ENCODE measurements around the genes FBXO15 and CNDP1.

DNA sequence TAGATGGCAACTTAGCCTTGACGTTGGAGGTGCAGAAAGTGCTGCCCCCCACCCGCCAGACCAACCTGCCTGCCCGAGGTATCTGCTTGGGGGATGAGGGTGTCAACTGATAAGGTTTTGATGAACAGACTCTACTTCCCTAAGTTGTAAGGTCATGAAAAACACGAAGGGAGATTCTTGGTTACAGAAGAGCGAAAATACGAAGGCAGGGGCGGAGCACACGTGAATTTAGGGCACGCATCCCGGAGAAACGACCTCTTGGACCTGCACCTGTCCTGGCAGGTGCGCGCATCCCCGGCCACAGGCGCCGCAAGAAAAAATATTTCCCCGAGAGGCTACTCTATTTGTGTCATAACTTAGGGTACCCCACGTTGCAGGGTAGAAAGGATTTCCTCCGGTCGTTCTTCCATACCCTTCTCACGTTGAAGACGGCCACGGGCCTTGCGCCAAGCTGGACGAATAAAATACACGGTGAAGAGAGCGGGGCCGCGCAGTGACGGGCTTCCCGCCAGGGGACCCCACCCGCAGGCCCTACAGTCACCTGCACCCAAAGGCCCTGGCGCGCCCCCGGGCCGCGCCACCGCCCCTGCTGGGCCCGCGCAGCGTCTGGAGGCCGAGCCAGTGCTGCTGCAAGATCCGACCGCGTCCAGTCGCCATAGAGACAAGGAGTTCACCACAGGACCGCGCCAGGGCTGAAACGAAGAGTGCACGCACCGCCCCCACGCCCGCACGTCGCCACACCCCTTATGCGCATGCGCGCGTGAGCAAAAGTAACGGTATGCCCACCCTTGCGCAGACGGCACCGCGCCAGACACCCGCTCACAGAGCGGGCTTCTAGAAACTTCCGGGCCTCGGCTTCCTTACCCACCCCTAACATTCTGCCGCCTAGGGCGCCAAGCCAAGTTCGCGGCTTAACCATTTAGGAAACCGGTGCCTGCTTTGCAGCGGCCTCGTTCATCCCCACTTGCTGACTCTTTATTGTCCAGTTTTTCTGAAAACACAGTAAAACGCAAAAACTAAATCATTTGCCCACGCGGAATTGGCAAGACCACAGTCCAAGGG is at the start of gene FBXO15:
TSS of gene FBXO15 (minus strand) at position 706 of the 1,062 bp plus-strand sequence.
- PRO-cap, 10 experiments: peak in 9 of 10 experiments; most common plus-strand start position 810 of the sequence (in 5); most common minus-strand start position 608 of the sequence (in 6)

GRCh38 chr18:74197556-74198569 is 49.5 kb downstream of the TIMM21 start:
- PRO-cap, 10 experiments: peak in 2 of 10 experiments; most common plus-strand start chr18:74197859 (in 1)

- PRO-cap, 10 experiments: peak in 1 of 10 experiments; most common plus-strand start chr18:74234695 (in 1)
Measured at GRCh38 chr18:74234548-74235162, 57.1 kb downstream of the CYB5A start.

- PRO-cap, 10 experiments: no peak in any of the 10 experiments
Measured at GRCh38 chr18:74266096-74266676, 25.6 kb downstream of the CYB5A start.

DNA sequence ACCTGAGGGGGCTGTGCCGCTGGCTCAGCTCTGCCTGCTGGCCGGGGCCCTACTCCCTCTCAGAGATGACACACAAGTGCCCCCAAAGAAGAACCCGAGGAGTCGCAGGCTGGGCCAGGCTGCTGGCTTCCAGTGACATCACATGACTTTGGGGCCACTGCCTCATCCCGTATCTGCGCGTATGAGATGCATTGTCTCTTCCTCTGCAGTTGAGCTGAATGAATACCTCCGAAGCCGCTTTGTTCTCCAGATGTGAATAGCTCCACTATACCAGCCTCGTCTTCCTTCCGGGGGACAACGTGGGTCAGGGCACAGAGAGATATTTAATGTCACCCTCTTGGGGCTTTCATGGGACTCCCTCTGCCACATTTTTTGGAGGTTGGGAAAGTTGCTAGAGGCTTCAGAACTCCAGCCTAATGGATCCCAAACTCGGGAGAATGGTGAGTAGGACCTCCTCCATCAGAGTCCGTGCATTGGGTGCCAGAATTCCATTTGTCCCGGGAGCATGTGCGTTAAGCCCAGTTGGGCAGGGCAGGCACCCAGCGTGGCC is at the start of gene CNDP1:
TSS of gene CNDP1 (plus strand) at position 249 of the 550 bp plus-strand sequence.
- PRO-cap, 10 experiments: peak in 1 of 10 experiments; most common plus-strand start position 282 of the sequence (in 1); most common minus-strand start position 61 of the sequence (in 1)

DNA sequence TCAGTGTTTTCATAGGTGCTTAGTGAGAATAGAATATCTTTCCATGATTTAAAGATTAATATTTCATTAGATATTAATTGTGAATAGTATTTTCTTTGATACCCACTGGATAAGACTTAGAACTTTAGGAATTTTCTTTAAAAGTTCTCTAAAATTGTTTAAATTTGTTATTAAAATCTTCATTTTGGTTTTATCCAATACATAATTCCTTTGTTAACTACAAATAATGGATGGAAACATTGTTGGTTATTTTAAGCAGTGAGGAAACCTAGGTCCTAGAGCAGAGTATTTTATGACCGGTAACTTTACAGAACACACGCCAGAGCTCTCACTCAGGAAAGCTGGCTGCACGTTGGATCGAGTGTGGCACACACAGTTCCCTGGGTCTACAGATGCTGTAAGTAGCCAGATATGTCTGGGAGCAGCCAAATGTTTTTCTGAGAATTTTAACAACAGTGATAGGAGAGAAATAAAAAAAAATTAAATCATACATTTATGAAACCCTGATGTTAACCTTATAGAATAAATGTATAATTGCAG is 264.4 kb downstream of the ZNF407 start:
- PRO-cap, 10 experiments: no peak in any of the 10 experiments

DNA sequence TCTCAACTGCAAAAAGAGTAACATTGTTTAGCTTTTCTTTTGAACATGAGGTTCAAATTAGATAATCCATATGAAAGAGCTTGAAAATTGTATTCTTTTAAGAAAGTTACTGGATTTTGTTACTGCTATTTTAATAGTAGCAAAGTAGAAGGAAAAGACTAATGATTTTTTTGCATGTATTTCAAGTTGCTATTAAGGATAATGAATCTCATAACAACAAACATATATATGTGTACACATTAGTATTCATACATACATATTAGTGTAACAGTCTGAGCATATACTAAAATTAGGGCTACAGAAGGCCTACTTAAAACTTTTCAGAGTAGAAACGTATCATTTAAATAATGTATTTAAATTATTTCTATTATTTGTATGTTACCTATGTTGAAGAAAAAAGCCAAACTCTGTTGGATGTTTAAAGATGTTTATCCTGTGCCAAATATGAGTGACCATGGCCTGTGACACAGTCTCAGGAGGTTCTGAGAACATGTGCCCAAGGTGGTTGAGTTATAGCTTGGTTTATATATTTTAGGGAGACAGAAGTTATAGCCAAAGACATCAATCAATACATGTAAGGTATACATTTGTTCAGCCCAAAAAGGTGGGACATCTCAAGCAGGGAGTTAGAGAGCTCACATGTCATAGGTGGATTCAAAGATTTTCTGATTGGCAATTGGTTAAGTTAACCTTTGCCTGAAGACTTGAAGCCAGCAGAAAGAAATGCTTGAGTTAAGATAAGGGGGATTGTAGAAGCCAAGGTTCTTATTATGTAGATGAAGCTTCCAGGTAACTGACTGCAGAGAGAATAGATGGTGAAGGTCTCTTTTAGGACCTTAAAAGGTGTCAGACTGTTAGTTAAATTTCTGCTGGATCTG is 281.1 kb downstream of the PTGR3 start:
- PRO-cap, 10 experiments: no peak in any of the 10 experiments

DNA sequence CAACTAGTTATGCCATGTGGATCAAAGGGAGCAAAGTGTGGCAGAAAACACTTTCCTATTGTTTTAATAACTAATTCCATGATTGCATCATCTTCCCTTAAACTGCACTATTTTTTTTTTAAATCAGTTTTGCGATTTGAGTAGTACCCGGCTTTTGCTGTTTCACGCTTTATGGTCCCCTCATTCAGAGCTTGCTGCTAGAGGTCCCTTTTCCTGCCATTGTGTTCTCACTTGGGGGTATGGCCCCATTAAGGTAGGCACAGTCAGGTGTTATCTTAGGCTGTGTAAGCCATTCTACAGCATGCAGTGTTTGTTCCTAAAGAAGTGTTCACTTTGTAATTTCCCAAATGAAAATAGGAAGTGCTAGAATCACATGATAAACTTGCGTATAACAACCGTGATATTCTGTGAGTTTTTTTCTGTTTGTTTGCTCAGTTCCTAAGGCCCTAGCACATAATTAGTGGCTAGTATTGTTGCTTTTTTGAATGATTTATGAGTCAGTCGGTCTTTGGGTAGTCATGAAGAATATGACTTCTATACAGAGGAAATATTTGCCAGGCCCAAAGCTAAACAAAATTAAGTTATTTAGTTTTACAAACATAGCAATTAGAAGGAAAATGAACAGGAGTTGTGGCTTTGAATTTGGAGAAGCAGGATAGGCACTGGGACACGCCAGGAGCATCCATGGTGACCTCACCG is 225.7 kb downstream of the PTGR3 start:
- PRO-cap, 10 experiments: peak in 4 of 10 experiments; most common plus-strand start position 497 of the sequence (in 3); most common minus-strand start position 223 of the sequence (in 1)

DNA sequence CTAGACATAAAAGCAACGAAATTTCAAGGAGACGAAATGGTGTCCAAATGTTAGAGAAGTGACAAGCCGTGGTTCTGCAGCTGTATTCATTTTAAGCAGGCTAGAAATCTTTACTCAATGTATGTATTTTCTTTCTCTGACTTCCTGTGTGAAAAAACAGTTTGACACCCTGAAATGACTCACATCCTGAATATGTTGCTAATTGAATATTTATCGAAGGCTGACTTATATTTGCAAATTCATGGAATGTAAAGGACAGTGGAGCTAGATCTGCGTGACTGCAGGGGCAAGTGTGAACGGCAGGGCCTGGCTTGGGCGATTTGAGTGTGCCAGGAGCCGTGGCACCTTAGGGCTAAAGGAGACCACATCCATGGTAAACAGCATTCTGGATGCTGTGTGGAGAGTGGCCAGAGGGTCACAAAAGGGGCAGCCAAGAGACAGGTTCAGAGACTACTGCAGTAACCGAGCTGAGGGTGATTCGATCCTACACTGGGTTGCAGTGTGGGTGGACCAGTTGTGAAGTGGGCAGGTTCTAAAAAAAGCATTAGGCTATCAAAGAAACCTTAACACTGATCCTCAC is 213.9 kb downstream of the PTGR3 start:
- PRO-cap, 10 experiments: peak in 4 of 10 experiments; most common plus-strand start position 255 of the sequence (in 3); most common minus-strand start position 93 of the sequence (in 4)

DNA sequence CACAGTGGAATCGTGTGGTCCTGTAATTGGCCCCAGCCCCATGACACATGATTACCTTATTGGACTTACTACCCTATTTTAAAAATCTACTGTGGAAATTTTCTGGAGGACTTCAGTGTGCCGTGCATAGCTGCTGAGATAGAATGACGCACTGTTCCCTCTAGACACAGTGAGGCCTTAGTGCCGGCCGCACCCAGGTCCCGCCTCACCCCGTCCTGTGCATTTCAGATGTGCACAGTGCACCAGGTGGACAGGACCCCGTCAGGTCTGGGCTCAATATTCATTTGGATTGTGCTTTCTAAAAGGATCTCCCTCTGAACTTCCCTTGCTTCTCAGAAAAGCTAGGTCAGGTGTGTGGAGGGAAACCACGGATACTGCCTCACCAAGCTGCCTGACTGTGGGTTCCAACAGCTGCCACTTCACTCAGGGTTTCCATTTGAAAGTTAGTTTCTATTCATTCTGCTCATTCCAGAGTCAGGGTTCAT is 155.9 kb downstream of the PTGR3 start:
- PRO-cap, 10 experiments: no peak in any of the 10 experiments

GRCh38 chr18:76467168-76468582 is 27.4 kb downstream of the ZNF516 start:
- PRO-cap, 10 experiments: no peak in any of the 10 experiments

- PRO-cap, 10 experiments: no peak in any of the 10 experiments
Measured at GRCh38 chr18:76482159-76482888, 12.7 kb downstream of the ZNF516 start.

GRCh38 chr18:76491270-76492259 is 3.5 kb downstream of the ZNF516 start:
- PRO-cap, 10 experiments: peak in 10 of 10 experiments; most common plus-strand start chr18:76491983 (in 9); most common minus-strand start chr18:76491508 (in 5)

DNA sequence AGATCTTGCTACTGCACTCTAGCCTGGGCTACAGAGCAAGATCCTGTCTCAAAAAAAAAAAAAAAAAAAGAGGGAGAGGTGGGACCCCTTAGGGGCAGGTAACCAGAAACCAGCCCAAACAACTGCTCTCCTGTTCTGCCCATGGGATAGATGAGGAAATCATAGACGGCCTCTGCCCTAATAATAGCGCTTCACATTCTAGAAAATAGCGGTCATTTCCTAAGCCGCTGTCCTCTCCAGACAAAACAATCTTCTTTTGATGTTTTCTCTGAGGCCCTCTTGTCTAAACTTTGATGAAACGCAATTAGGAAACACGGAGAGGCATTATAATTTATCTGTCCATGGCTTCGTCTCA is 151.8 kb upstream of the ZNF236 start:
- PRO-cap, 10 experiments: no peak in any of the 10 experiments

GRCh38 chr18:76955404-76956385 is 133.3 kb downstream of the ZNF236 start:
- PRO-cap, 10 experiments: peak in 1 of 10 experiments; most common plus-strand start chr18:76956102 (in 1)

DNA sequence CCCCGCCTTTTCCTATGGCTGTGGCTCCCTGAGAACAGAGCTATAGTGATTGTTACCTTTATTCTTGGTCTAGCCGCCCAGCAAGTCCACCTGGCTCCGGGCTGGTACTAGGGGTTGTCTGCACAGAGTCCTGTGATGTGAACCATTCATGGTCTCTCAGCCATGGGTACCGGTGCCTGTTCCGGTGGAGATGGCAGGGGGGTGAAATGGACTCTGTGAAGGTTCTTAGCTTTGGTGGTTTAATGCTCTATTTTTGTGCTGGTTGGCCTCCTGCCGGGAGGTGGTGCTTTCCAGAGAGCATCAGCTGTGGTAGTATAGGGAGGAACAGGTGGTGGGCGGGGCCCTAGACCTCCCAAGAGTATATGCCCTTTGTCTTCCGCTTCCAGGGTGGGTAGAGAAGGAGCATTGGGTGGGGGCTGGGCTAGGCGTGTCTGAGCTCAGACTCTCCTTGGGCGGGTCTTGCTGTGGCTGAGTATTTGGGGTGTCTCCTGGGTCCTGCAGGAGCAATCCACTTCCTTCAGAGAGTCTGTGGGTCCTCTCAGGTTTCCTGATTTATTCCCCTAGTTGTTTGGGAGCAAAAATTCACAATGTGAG is 143.3 kb downstream of the ZNF236 start:
- PRO-cap, 10 experiments: no peak in any of the 10 experiments

GRCh38 chr18:77006407-77007157 is 126.0 kb downstream of the MBP start:
- PRO-cap, 10 experiments: peak in 3 of 10 experiments; most common plus-strand start chr18:77006931 (in 3); most common minus-strand start chr18:77006842 (in 1)

DNA sequence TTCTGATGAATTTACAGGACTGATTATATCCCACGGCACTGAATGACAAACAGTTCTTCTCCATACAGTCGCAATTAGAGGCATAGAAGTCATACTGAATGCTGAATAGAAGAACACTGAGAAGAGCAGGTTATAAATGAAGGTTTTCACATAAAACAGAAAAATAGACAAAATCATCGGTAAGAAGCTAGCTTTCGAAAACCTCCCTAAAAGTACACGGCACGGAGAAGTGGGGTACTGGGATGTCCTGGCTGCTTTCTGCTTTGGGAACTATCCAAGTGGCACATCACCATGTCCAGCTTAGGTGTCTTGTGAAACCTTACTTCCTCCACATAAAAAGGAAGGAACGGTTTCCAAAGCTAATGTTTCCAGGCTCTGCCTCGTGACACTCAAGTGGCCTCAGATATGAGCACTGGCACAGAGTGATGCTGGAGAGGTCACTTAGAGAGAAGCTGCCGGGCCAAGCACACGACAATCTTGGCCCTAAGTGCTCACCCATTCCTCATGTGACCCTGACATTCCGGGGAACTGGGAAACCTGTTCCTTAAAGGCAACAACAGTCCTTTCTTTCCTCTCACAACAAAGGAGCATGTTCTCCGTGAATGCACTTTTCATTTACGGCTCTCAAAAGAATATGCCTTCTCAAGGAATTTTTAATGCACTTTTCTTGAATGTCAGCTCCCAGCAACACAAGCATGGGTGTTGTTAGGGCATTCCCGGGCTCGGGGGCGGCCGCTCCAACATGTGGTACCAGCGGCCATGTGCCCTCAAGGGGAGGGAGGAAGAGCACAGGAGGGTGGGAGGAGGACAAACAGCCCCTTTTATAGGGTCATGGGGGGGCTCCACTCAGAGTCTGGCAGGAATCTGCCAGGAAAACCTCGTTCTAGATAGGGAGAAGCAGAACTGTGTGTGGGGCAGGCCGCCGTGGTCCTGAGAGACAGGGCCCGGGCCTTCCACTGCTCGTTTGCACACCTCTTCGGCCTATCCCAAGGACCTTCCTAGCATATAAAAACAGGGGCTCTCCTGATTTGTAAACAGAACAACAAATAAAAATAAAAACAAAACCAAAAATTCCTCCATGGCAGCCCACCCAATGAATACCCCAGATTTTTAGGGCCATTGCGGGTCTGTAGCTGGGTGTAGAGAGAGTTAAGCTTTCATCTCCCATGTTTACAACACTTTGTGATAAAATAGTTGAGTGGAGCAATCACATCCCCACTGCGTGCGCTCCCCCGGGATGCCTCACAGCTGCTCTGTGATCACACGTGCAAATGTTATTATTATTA is 118.6 kb downstream of the MBP start:
- PRO-cap, 10 experiments: peak in 5 of 10 experiments; most common plus-strand start position 440 of the sequence (in 3); most common minus-strand start position 265 of the sequence (in 3)

DNA sequence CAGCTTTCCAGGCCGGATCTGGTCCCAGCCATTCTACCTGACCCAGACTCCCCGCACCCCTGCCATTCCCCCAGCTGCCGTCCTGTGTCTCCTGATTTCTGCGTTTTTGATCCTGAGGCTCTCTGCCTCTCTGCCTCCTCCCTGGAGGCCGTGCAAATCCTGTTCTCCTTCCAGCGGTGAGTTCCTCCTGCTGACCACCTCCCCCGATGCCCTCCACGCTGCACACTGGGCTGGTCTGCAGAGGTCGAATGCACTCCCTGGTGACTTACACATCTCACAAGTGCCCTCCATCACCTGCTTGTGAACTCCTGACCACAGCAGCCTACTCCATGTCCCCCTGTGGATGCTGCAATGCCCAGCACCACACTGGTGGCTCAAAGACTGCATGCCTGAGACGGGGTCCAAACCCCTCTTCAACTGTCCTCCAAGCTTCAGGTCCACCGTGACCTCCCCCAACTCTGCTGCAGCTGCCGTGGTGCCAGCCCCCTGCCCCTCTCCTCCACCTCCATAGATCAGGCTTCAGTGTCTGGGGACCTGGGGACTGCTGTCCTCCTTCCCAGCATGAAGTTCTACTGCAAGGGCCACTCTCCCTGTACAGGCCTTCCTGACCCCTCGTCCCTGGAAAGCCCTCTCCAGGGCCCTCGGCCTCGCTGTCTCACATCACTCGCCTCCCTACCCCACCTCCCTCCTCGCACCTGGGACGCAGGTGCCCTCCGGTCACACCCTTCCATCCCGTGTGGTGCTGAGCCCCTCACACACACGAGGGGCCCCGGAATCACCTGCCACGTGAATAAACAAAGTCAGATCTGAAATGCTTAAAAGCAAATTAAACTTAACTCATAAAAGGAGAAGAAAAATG is 88.5 kb downstream of the MBP start:
- PRO-cap, 10 experiments: no peak in any of the 10 experiments

DNA sequence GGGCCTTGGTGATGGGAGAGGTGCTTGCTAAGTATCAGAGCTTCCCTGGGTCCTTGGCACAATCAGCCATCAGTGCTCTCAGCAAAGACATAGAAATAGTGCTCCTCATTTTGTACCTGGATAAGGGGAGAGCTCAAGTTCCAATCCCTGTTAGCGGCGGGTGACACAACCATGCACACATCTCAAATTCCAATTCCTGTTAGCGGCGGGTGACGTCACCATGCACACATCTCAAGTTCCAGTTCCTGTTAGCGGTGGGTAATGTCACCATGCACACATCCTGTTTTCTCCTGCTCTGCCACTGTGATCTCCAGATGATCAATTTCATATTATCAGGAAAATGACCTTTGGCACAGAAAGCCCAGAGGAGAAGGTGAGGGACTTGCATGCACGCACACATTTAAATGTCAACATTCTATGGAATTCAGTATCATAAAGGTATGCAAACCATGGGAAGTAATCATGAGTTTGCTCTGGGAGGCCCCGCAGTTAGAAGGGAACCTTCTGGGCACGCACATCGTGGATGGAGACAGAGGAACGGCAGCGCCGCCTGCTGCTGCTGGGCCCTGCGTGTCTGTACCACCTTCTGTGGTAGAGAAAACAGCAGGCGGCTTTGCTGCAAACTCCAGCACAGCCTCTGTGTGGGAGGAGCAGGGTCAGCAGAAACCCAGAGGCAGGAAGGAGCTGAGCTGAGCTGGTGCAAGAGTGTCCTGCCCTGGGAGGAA is 77.8 kb downstream of the MBP start:
- PRO-cap, 10 experiments: peak in 4 of 10 experiments; most common plus-strand start position 241 of the sequence (in 1); most common minus-strand start position 577 of the sequence (in 4)

Data from Metastatic Breast Carcinoma in the Brain (tissue), 10 donors.